ENCODE measurements around the genes BLTP1 and FGF2.

GRCh38 chr4:114615405-114615923 is 16.9 kb downstream of the UGT8 start:
- PRO-cap: no peak
- RAMPAGE, long total RNA, 2 experiments: no peak in any of the 2 experiments

GRCh38 chr4:118805358-118806335 is 30.3 kb downstream of the SEC24D start:
- PRO-cap: no peak
- RAMPAGE, long total RNA, 2 experiments: no peak in any of the 2 experiments

- PRO-cap: no peak
- RAMPAGE, long total RNA, 2 experiments: no peak in any of the 2 experiments
Measured at GRCh38 chr4:118928719-118929394, 40.2 kb downstream of the SYNPO2 start.

GRCh38 chr4:118941146-118941461 is 52.5 kb downstream of the SYNPO2 start:
- PRO-cap: unidirectional peak, minus-strand start at chr4:118941318
- RAMPAGE, long total RNA, 2 experiments: no peak in any of the 2 experiments

GRCh38 chr4:118988591-118988922 is 99.9 kb downstream of the SYNPO2 start:
- PRO-cap: no peak
- RAMPAGE, long total RNA, 2 experiments: no peak in any of the 2 experiments

- PRO-cap: no peak
- RAMPAGE, long total RNA, 2 experiments: no peak in any of the 2 experiments
Measured at GRCh38 chr4:118997385-118998524, 109.1 kb downstream of the SYNPO2 start.

DNA sequence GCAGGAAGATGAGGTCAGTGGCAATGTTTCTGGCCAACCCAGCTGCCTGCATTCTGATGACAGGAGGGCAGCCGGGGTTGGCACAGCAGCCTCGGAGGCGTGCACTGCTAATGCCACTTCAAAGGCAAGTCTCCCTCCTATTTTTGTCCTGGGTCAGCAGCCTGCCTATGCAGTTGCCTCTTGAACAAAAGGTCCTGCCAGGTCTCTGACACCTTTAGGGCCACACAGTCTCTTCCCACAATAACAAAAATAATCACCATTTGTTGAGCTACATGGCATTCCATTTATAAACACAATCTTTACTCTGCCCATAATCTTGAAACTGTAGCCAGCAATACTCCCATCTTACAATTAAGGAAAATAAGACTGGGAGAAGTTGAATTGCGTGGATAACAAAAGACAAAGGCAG is 89.3 kb upstream of the MYOZ2 start:
- PRO-cap: no peak
- RAMPAGE, long total RNA, 2 experiments: no peak in any of the 2 experiments

GRCh38 chr4:119212921-119213593 is 544 bp downstream of the USP53 start:
- PRO-cap: bidirectional peak, plus-strand start at chr4:119213286, minus-strand start at chr4:119213092
- RAMPAGE, long total RNA, 2 experiments: no peak in any of the 2 experiments

- PRO-cap: no peak
- RAMPAGE, long total RNA, 2 experiments: no peak in any of the 2 experiments
Measured at GRCh38 chr4:119217507-119218061, 5.1 kb downstream of the USP53 start.

- PRO-cap: no peak
- RAMPAGE, long total RNA, 2 experiments: no peak in any of the 2 experiments
Measured at GRCh38 chr4:119266938-119267572, 33.4 kb downstream of the C4orf3 start.

DNA sequence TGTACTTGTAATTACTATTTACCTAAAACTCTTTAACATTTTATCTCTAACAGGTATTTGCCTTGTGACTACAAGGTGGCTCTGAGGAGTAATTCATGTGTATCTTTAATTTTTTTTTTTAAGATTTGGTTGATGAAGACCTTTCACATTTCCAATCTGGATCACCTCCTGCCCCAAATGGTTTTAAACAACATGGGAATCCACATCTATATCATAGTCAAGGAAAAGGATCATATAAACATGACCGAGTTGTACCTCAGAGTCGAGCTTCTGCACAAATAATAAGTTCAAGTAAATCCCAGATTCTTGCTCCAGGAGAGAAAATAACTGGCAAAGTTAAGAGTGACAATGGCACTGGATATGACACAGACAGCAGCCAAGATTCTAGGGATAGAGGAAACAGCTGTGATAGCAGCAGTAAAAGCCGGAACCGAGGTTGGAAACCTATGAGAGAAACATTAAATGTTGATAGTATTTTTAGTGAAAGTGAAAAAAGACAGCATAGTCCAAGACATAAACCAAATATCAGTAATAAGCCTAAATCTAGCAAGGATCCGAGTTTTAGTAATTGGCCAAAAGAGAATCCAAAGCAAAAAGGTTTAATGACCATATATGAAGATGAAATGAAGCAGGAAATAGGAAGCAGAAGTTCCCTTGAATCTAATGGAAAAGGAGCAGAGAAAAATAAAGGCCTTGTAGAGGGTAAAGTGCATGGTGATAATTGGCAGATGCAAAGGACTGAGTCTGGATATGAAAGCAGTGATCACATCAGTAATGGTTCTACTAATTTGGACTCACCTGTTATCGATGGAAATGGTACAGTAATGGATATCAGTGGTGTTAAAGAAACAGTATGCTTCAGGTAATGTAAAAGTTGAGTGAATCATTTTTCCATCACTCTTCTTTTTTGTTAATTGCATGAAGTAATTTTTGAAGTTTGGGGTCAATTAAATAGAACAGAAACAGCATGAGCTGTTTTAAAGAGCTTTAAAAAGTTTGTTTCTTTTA is 29.0 kb downstream of the C4orf3 start:
- PRO-cap: no peak
- RAMPAGE, long total RNA, 2 experiments: no peak in any of the 2 experiments

GRCh38 chr4:120921890-120922497 is 532 bp downstream of the PRDM5 start:
- PRO-cap: unidirectional peak, plus-strand start at chr4:120921981; bidirectional peak, plus-strand start at chr4:120922255, minus-strand start at chr4:120922040
- RAMPAGE, long total RNA, 2 experiments: no peak in any of the 2 experiments

GRCh38 chr4:121072976-121073344 is 625 bp upstream of the NDNF start:
- PRO-cap: no peak
- RAMPAGE, long total RNA, 2 experiments: no peak in any of the 2 experiments

DNA sequence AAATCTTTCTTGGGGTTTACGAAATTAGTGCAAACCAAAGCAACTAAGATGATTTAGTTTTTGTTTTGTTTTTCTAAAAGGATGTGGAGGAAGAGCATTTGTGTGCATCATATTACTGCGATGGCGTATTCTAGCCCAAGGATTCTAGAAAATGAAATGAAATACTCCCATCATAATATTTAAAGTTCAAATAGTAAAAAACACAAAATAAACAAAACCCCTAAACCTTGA is 30.3 kb upstream of the TNIP3 start:
- PRO-cap: no peak
- RAMPAGE, long total RNA, 2 experiments: no peak in any of the 2 experiments

- PRO-cap: no peak
- RAMPAGE, long total RNA, 2 experiments: no peak in any of the 2 experiments
Measured at GRCh38 chr4:121402842-121403214, 22.0 kb upstream of the QRFPR start.

DNA sequence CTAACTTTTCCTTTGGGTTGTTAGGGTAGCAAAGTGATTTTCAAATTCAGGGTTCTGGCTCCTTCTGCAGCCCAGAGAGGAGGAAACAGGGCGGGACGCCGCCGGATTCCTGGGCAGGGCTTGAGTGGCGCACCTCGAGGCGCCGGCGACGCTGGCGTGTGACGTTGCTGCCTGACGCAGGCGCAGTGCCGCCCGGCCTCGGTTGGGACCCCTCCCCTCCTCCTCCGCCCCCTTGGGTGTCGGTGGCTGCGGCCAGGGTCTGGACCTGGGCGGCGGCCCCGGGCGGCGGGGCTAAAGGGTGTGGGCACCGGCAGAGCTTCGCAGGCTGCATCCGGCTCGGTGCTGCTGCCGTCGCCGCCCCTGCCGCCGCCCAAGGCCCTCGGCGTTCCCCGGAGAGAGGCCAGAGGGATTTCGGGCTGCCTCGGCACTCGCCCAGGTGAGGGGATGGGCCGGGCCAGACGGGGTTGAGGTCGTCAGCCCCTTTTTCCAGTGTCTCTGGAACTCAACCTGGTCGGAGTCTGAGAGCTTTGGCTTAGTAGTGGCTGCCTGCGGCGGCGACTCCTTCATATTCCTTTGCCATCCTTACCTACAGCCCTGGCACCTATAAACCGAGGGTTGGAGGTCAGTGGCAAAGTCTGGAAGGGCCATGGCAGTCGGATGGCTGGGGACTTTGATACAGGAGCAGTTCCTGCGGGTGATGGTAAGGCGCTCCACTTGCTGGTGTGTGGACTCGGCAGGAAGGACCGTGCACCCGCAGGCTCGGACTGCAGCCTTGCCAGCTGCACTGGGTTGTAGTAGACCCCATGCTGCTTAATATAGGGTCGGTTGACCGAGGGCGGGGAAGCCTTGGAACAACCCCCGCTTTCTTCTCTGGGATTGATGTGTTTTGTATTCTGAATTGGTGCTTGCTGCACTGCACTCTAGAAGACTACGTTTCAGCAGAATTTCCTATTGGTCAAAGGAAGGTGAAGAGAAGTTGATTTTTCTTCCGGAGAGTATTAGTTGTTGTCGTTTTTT is at the start of gene BLTP1:
Gene BLTP1 (plus strand): TSS at position 183 of the 1,017 bp plus-strand sequence.
- PRO-cap: bidirectional peak, plus-strand start at position 183 of the sequence, minus-strand start at position 111 of the sequence; unidirectional peak, minus-strand start at position 766 of the sequence
- RAMPAGE, long total RNA, 2 experiments: start-site peak on the plus strand in 2 of 2 experiments, centred at positions 225 to 226 of the sequence, 84 to 120 reads per replicate

DNA sequence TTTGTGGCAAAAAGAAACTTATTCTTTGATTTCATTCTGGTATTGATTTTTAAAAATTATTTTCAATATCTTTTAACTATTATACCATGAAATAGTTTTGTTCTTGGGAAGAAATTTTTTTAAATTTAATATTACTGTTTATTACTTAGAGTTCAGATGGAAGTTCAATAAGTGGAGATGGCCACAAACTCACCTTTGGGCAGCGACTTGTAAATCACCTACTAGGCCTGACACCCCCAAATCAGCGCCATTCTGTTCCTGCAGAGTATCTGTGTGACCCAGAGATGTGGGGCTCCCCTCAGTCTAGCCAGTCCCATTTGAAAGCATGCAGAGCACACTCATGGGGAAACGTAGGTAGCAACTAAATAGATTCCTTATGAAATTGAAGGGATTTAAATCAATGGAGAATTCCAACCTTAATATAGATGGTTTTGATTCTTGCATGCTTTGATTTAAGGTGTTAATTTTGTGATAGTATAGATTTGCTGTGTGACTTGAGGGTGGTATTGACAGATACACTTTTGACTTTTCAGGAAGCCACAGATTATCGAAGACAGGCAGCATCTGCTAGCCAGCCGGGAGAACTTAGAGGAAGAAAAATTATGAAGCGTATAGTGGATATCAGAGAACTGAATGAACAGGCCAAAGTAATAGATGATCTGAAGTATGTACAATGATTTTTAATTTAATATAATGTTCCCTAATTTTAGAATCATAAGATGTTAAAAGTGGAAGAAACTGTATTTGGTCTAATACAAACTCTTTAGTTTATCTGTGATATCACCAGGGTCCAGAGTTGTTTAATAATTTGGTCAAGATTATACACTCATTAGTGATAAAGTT is 62.4 kb upstream of the ADAD1 start:
- PRO-cap: no peak
- RAMPAGE, long total RNA, 2 experiments: no peak in any of the 2 experiments

DNA sequence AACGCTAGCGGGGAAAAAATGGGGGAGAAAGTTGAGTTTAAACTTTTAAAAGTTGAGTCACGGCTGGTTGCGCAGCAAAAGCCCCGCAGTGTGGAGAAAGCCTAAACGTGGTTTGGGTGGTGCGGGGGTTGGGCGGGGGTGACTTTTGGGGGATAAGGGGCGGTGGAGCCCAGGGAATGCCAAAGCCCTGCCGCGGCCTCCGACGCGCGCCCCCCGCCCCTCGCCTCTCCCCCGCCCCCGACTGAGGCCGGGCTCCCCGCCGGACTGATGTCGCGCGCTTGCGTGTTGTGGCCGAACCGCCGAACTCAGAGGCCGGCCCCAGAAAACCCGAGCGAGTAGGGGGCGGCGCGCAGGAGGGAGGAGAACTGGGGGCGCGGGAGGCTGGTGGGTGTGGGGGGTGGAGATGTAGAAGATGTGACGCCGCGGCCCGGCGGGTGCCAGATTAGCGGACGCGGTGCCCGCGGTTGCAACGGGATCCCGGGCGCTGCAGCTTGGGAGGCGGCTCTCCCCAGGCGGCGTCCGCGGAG is at the start of gene FGF2:
Gene FGF2 (plus strand): TSS at position 437 of the 527 bp plus-strand sequence.
- PRO-cap: unidirectional peak, plus-strand start at position 104 of the sequence; bidirectional peak, plus-strand start at position 440 of the sequence, minus-strand start at position 228 of the sequence
- RAMPAGE, long total RNA, 2 experiments: no peak in any of the 2 experiments

GRCh38 chr4:122899442-122900262 is 22.7 kb downstream of the NUDT6 start:
- PRO-cap: no peak
- RAMPAGE, long total RNA, 2 experiments: no peak in any of the 2 experiments

- PRO-cap: no peak
- RAMPAGE, long total RNA, 2 experiments: no peak in any of the 2 experiments
Measured at GRCh38 chr4:123443333-123443753, 46.7 kb downstream of the SPRY1 start.